ENCODE results near the gene VPS37B.

DNA sequence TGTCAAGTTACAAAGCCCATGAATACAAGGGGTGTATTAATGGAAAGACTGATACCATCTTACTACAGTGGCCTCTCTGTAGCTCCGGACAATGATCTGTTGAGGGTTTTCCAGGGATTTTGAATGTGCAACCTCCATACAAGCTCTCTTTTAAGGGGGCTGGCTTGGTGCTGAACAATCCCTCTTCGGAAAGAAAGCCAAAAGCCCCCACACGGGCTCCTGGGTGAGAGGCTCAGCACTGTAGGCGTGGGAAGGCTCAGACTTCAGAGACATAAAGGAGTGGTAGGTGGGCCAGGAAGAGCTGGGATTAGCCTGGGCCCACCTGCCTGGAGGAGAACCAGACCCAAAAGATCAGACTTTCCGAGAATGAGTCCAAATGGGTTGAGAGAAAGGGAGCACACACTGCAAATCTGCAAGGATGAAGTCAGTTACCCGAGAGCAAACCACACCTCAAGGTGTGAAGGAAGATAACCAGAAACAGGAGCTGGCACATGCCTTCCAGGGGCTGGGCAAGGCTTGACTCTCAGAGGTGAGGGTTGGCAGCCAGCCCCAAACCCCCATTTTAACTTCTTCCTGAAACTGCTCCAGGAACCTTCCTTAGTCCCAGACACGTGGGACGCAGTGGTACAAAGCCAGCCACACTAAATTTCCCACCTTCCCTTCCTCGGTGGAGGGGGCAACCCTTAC is 1.5 kb downstream of the VPS37B start:
- PRO-cap = no peak
- CAGE, long polyA plus RNA = no peak

GRCh38 chr12:122895278-122896317 is at the start of gene VPS37B:
Gene VPS37B, minus strand, starts transcription at chr12:122896124.
- PRO-cap = bidirectional peak, plus-strand start at chr12:122895506, minus-strand start at chr12:122895142; bidirectional peak, plus-strand start at chr12:122896256, minus-strand start at chr12:122896077
- CAGE, long polyA plus RNA = start-site peak on the minus strand at chr12:122895181-122896096, 27 and 57 reads in 2 replicates

GRCh38 chr12:122916502-122917177 is 20.7 kb upstream of the VPS37B start:
- PRO-cap = no peak
- CAGE, long polyA plus RNA = no peak

DNA sequence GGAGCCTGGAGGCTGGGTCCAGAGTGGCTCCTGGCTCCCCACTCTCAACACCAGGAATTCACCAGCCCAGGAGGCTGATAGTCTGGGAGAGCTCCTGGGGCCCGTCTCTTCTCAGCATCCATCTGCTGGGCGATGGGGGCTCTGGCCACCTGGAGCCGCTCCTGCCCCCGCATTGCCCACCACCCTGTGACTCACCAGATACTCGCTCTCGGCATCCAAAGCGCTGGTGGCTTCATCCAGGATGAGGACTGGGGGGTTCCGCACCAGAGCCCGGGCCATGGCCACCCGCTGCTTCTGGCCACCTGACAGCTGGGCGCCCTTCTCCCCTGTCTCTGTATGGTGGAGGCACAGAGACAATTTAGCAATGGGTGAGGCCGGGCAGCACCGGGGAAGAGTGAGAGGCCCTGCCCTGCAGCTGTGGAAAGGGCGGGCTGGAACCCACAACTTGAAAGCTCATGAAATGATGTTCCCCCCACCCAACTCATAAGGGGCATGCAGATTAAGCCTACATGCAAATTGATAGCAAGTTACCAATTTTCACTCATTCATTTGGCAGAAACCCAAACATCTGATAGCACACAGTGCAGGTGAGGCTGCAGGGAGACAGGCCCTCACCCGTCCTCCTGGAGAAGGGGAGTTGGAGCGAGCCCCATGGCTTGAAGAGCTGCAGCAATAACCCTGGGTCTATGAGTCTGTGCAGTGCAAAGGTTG is 34.1 kb downstream of the ABCB9 start:
- PRO-cap = no peak
- CAGE, long polyA plus RNA = start-site peak on the minus strand centred at position 396 of the sequence, 140 bp wide, 59 and 73 reads in 2 replicates

DNA sequence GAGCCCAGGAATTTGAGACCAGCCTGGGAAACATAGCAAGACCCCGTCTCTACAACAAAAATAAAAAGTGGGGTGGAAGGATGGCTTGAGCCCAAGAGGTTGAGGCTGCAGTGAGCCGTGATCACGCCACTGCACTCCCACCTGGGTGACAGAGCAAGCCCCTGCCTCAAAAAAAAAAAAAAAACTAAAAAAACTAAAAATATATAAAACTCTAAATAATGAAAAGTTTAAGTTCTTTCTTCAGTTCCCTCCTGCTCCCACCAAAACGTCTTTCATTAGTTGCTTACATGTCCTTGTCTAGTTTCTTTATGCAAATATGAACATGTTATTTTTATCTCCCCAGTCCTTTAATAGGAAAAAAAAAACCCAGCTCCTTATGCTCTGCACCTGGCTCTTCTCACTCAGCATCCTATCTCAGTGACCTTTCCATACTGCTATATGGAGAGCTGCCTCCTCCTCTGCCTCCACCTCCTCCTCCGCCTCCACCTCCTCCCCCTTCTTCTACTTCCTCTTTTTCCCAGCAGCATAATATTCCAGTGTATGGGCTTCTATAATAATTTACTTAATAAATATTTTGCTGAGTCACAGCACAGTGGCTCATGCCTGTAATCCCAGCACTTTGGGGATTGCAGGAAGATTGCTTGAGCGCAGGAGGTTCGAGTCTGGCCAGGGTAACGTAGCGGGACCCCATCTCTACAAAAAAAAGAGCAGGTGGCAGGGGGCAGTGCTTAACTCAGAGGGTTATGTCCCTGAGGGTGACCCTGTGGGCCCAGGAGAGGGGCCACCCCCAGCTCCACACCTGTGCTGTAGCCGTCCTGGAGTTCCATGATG is 31.6 kb downstream of the ABCB9 start:
- PRO-cap = no peak
- CAGE, long polyA plus RNA = no peak

DNA sequence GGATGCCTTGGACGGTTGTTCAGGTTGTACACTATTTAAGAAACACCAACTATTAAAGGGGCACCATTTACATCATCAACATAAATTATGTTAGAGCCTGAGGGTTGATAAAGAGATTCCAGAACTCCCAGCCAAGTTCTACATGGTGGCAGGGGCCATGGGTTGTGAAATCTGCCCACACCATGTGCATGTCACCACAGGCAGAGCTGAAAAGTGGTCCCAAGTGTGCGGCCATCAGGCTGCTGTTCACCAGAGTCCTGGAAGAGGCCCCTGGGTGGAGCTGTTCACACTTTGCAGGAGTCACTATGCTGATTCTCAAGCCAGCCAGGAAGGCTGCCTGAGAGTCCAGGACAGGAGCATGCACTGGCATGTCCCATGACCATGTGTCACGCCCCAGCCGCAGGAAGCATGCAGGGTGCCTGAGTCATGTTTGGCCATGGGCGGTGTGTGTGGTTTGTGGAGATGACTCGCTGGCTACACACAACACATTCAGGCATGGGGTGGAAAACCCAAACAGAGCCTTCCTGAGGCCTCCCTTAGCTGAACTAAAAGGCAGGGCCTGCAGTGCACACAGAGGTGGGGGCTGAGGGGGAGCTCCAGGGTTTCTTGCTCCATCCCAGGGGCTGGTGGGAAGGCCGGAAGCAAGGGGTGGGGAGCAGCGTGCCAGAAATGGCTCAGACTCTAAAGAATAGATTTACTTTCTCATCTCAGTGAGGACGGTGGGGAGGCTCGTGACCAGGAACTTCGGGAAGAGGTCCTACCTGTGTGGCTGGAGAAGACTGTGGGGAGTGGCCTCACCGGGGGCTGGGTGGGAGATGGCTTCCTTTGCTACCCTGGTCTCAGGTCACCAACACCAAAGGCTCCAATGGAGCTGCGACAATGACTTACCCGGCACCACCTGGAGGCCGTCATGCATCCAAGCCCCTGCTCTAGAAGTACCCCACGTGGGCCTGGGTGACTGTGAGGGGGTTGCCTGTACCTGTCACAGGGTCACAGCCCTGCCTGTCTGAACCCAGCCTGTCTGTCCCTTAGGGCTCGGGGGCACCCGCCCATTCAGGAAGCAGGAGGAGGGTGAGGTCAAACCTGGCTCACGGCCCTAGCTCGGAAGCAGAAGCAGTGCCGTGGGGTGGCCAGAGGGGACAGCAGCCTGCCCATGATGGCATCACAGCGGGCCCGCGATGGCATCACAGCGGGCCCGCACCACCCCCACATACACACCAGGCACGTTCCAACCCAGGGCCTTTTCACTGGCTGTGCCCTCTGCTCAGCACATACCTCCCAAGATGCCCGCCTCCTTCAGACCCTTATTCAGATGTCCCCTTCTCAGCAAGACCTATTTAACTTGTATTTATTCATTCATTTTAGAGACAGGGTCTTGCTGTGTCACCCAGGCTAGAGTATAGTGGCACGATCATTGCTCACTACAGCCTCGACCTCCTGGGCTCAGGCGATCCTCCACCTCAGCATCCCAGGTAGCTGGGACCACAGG is 19.1 kb downstream of the ABCB9 start:
- PRO-cap = unidirectional peak, plus-strand start at position 1,116 of the sequence
- CAGE, long polyA plus RNA = no peak

DNA sequence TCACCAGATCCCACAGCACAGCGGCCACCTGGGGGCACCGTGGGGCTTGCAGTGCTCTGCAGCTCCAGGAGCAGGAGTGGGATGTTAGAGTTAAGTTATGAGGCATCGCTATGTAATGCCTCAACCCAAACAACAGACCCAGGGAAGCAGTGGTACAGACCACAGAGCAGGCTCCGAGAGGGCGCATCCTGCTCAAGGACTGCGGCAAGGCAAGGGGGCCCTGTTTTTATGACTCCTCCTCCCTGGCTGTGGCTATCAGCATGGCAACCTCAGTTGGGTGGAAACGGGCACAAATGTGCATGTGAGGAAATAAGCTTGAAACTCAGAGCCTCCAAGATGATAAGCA is 63.1 kb downstream of the ARL6IP4 start:
- PRO-cap = no peak
- CAGE, long polyA plus RNA = no peak

- PRO-cap = no peak
- CAGE, long polyA plus RNA = no peak
Measured at GRCh38 chr12:123075056-123075459, 75.8 kb downstream of the PITPNM2 start.

DNA sequence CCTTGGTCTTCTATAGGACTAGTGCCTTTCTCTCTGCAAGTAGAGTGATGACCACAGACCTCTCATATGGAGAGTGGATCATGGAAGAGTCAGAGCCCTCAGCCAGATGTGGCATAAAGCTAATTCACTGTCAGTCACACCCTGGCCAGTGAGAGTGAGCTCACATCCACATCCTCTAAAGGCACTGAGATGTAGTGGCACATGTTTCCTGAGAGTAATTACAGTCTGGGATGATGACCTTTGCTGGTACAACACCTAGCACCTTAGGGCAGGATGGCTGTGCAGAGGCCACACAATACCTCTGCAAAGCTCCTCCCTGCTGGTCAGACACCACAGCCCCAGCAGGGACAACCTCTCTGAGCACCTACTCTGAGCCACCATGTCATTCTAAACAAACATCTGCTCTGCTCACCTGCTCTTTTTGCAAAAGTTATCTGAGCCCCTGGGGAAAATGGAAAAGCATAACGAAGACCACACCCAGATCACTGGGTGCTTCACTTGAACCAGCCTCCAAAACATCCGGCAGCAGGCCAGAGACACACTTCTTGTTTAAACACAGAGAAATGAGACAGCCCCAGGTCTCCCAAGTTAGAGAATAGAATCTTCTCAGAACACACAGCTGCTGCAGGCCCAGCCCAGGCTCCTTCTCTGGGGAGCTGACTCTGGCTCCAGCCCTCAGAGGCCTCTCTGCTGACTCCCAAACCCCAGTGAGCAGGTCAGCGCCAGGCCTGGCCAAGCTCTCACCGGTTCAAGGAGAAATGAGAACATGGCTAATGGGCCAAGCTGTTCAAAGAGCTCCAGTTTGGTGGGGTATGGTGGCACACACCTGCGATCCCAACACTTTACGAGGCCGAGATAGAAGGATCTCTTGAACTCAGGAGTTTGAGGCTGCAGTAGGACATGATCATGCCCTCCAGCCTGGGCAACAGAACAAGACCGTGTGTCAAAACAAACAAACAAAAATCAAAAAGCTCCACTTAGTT is 30.2 kb downstream of the PITPNM2 start:
- PRO-cap = unidirectional peak, plus-strand start at position 221 of the sequence
- CAGE, long polyA plus RNA = no peak

DNA sequence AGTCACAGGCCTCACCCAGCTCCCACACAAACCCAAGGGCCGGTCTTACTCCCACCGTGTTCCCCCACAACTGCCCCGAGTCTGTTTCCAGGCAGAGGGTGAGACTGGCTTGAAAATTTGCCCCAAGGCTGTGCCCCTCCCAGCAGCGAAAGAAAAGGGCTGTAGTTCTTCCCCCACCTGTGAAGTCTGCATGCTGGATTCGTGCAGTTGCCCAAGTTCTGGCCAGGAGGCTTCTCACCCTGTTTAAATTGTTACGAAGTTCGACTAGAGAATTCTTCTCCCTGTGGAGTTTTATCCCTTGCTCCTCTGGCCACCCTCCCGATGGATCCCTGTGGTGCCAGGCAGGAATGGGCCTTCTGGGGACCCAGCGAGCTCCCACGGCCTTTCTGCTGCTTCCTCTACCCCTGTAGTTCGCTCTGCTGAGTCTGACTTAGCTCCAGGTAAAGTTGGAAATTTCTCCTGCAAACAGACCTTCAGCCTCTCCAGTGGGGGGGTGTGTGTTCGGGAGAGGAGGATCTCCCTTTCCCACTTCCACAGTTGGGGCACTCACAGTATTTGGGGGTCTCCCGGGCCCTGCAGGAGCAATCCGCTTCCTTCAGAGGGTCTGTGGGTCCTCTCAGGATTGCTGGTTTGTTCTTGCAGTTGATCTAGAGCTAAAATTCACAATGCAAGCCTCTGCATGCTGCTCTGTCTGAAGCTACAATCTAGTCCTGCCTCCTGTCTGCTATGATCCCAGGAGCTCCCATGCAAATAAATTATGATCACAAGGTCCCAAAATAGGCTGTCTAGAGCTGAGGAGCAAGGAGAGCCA is 18.1 kb downstream of the MTRFR start:
- PRO-cap = no peak
- CAGE, long polyA plus RNA = no peak

DNA sequence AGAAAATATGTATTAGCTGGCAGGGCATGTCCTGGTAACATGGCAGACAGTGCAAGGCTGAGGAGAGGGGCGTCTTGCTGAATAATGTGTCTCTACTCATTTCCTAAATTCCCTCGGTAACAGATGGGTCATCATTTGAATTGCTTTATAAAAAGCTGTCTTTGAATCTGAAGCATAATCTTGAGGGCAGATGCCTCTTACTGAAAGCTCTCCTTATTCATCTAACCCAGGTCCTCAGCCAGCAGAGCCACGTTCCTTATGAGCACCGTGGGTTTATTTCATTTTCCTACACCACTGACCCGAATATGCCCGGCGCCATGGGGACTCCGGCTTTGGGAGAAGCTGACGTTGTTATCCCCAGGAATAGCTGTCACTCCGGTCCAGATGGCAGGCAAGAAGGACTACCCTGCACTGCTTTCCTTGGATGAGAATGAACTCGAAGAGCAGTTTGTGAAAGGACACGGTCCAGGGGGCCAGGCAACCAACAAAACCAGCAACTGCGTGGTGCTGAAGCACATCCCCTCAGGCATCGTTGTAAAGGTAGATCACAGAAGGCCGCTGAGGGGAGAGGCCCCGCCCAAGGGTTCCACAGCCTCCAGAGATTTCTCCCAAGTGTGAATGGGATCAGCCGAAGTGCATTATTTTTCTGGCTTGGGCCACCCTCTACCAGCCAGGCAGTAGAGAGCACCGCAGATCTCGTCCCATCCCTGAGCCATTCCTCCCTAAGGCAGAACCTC is 18.1 kb downstream of the CDK2AP1 start:
- PRO-cap = no peak
- CAGE, long polyA plus RNA = no peak

DNA sequence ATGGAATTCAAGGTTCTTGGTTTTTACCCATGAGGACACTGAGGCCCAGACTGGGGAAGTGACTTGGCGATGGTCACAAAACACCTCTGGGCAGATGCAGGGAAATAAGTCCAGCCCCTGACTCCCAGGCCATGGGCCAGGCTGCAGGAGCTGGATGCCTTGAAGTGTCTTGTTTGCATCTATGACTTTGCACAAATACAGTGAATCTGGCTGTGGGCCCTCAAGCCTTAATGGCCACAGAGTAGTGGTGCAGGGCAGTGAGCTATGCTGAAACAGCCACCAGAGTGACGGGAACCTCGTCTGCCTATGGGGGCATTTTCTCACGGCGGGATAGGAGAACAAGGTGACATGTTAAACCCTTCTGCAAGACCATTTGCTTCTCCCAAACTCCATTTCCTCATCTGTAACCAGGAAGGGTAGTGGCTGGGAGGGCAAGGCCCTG is 3.9 kb downstream of the KMT5A start:
- PRO-cap = no peak
- CAGE, long polyA plus RNA = no peak

DNA sequence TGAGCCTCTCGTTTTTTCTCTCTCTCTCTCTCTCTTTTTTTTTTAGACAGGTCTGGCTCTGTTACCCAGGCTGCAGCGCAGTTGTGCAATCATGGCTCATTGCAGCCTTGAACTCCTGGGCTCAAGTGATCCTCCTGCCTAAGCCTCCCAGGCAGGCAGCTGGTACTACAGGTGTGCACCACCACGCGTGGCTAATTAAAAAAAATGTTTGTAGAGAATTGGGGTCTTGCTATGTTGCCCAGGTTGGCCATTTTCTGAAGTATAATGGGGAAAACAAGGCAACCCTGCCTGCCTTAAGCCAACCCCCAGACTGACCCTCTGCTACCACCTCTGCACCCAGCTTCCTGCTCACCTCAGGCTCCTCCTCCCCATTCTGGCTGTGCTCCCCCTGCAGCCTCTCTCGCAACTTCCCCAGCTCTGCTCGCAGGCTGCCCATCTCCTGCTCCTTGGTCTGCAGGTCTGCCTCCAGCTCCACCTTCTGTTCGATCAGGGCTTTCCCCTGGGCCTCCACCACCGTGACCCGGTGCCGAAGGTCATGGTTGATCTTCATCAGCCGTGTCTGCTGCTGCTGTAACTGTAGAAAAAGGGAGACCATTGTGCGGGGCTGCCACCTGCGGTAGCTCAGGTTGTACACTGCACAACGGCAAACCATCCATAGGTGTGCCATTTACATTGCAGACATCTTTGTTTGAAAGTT is 35.2 kb downstream of the RILPL1 start:
- PRO-cap = no peak
- CAGE, long polyA plus RNA = no peak

- PRO-cap = no peak
- CAGE, long polyA plus RNA = no peak
Measured at GRCh38 chr12:123522179-123522734, 11.3 kb downstream of the RILPL1 start.

GRCh38 chr12:123534249-123534807 is 809 bp upstream of the RILPL1 start:
- PRO-cap = no peak
- CAGE, long polyA plus RNA = no peak

DNA sequence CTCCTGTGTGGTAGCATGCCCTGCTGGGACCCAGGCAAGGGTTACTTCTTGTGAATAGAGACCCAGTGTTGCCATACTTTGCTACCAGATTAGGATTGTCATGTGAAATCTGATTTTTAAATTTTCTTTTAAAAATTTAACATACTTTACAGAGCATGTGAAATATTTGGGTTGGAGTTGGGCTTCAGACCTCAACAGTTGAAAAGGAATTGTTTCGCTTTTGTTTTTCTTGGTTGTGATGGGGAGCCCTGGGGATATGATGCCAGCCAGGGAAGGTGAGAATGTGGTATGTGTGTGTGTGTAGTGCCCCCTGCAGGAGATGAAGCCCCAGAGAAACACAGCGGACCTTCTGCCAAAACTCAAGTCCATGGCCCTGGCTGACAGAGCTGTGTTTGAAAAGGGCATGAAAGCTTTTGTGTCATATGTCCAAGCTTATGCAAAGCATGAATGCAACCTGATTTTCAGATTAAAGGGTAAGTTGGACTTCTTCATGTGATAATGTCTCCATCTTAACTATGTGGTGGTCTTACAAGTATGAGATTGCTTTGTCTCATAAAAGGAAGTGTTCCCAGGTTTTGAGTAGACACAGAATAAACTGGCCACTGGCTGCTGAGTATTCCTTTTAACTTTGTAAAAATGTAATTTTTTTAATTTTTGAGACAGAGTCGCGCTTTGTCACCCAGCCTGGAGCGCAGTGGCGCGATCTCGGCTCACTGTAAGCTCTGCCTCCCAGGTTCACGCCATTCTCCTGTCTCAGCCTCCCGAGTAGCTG is 14.9 kb downstream of the EIF2B1 start:
- PRO-cap = no peak
- CAGE, long polyA plus RNA = no peak

- PRO-cap = no peak
- CAGE, long polyA plus RNA = no peak
Measured at GRCh38 chr12:123764777-123765049, 2.6 kb downstream of the DNAH10 start.

GRCh38 chr12:123937026-123938054 is 35.3 kb downstream of the CCDC92 start:
- PRO-cap = no peak
- CAGE, long polyA plus RNA = no peak

DNA sequence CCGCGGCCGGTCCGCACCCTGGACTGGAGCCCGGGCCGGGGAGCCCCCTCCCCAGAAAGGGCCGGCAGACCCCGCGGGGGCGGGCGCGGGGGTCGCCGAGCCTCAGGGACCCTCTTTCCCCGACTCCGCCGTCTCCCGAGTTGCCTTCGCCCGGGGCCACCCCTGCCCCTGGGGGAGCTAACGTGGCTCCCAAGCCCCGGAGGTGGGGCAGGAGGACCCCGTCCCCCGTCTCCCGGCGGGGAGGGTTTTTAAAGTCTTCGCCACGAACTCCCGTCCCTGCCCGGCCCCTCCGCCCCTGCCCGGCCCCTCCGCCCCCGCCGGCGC is 512 bp downstream of the CCDC92 start:
- PRO-cap = no peak
- CAGE, long polyA plus RNA = no peak

DNA sequence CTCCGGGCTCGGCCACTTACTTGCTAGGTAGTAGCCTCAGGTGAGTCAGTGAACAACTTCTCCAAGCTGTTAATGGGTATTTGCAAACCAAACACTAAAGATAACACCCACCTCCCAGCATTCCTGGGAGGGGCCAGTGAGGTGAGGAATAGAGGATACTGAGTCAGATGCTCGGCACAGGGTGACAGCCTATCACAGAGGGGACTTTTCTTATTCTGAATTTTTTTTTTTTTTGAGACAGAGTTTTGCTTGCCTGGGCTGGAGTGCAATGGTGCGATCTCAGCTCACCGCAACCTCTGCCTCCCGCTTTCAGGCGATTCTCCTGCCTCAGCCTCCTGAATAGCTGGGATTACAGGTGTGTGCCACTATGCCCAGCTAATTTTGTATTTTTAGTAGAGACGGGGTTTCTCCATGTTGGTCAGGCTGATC is 151.0 kb upstream of the RFLNA start:
- PRO-cap = no peak
- CAGE, long polyA plus RNA = no peak

All from B cell (primary cell).